ENCODE results near the genes BHMT, TENT2, FAM151B and ANKRD34B.

DNA sequence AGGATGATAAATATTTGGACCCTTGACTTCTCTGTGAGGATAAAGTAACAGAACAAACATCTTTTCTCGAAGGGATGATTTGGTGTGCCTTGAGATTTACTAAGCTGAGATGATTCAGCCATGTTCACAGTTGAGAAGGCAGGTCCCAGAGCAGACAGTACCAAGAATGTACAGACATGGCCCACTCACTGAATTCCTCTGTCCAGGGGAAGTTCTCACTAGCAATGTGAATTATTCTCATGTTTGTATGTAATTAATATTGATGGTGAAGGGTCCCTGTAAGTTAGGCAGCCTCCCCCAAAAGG, 47.4 kb downstream of the LHFPL2 start:
- PRO-cap = no peak

DNA sequence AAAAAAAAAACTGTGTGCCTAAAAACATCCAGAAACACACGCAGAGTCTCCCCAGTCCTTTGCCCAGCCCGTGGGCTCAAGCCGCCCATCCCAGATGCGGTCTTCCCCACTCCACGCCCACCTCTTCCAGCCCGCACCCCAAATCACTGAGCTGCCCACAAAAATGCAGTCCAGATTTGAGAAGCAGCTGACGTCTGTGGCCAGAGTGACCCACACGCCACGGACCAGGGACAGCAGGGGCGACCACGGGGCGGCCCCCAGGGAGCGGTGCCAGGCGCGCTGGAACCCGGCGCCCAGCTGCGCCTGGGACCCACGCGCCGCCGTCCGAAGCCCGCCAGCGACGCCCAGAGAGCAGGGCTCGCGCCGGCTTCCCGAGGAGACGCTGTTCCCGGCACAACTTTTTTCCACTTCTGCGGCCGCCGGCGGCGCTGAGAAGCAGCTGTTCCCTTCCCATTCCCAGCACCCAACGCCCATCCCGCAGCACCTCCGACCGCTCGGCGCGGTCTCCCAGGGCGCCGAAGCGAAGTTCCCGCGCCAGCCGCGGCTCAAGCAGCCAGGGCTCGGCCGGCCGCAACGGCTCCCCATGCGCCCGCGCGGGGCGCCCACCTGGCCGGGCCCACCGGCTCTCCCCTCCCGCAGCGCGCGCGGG, 617 bp downstream of the LHFPL2 start:
- PRO-cap = bidirectional peak, plus-strand start at position 510 of the sequence, minus-strand start at position 384 of the sequence

- PRO-cap = no peak
Measured at GRCh38 chr5:78677732-78678205, 29.2 kb upstream of the LHFPL2 start.

GRCh38 chr5:78727732-78728562, 79.4 kb upstream of the LHFPL2 start:
- PRO-cap = unidirectional peak, plus-strand start at chr5:78727985

- PRO-cap = no peak
Measured at GRCh38 chr5:78778966-78779585, 130.5 kb upstream of the LHFPL2 start.

DNA sequence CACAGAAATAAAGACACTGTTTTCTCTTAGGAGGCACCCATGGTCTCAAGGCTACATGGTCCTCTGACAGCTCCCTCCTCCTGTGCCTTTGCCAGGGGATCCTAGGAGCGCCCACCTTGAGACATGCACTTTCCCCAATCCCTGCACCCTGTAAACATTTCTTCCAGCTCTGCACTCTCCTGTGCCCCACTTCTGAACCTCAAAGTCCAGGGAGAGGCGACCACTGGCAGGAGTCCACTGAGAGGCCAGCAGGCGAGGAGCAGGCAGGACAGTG, 10.2 kb downstream of the ARSB start:
- PRO-cap = no peak

- PRO-cap = no peak
Measured at GRCh38 chr5:79032134-79032849, 37.2 kb downstream of the DMGDH start.

DNA sequence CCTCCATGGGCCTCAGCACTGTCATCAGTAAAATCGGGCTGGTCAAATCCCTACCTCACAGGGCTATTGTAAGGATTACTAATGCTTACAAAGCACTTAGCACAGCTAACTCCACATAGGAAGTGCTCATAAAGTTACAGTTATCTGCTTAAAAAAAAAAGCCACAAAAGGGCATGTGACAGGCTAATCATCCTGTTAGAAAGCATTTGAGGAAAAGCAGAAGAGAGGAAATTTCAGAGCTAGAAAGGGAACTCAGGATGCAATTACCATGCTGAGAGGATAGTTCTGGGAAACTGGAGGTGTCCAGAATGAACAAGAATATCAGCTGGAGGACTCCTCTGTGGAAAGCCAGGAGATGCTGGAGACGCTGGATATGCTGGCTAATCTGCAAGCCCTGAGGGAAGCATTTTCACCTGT, 4.5 kb upstream of the BHMT start:
- PRO-cap = no peak

DNA sequence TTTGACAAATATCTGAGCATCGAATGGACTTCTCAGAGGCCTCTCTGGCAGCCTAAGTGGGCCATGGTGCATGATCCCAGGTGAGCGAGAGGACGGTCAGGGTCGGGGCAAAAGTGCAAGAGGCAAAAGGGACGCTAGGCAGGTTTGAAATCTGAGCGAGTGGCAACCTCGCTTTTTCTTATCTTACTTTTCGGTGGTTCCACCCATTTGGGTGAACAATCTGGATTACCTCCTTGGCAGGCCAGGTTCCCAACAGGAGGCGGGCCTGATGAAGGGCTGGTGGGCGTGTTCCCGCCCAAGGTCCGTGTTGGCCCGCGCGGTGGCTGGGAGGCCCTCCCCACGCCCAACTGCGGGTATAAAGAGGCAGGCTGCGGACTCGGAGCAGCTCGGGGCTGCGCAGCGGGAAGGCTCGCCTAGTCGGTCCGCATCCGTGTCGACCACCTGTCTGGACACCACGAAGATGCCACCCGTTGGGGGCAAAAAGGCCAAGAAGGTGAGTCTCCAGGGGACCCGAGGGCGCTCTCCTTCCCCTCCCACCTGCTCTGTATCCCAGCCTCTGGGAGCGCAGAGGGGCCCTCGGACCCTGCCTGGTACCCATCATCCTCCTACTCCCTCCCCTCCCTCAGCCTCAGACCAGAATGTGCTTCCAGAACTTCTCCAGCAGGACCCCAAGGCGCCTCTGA, at the start of gene BHMT:
TSS of gene BHMT (plus strand) at position 384 of the 683 bp plus-strand sequence.
- PRO-cap = no peak

DNA sequence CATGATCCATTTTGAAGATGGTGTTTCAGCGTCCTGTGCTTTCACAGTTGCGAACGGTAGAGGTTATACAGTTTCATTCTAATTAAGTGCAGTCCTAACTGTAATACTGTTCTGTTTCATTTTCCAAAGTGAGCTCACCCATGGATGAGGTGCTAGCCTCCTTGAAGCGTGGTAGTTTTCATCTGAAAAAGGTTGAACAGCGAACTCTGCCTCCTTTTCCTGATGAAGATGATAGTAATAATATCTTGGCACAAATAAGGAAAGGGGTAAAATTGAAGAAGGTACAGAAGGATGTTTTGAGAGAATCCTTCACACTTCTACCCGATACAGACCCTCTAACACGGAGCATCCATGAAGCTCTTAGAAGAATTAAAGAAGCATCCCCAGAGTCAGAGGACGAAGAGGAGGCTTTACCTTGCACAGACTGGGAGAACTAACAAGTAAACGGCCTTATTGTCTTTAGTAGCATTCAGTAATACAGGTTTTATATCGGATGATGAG, 80.0 kb downstream of the JMY start:
- PRO-cap = no peak

- PRO-cap = bidirectional peak, plus-strand start at chr5:79514662, minus-strand start at chr5:79514558
Measured at GRCh38 chr5:79514472-79515146, 675 bp upstream of the HOMER1 start.

DNA sequence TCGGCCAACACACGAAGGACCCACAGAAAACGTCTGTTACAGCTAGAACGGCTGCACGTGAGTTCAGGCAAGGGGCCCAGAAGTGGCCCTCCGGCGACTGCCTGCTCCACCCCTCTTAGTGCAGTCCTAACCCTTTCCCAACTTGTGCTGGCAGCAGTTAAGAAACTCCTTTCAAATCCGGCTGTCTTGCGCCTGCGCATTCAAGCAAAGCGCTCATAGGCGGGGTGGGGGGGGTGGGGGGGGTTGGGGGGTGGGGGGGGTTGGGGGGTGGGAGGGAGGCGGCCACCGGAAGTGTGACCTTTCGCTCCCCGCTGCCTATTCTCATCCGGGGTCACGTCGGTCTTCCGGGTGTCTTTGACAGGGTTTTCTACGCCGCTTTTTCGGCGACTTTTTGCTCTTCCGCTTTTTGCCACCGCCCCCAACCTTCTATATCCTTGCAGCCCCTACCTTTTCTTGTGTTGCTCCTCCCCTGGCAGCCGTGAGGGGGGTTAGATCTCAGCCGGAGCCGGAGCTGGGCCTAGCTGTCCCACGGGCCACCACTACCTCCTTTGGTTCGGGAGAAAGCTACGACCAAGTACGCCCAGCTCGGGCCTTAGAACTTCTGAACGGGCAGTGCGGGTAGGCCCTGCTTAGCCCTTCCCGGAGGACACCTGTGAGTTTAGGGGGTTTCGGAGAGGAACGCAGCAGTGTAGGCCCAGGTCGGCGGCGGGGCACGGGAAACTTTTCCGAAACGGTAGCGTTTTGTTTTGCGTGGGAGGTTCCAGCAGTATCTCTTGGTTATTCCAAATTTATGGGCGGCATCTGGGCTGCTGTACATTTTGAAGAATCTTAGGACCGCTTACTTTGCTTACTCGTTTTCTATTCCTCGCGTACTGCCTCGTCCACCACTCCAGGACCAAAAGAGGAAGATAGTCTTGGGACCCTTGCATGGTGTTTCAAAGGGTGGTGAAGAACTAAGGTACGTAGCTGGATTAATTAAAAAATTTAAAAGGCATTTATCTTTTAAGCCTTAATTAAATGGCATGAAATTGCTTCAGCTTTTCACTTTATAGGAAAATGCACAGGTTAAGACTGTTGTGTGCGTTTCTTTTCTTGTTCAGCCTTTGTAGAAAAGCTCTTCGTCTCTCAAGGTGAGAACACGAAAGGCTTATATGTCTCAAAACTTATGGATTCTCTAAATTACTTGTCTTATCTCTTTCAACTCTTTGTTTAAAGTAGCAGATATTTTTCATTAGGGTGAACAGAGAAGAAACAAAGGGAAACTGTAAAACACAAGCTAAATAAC, at the start of gene TENT2:
TSS of gene TENT2 (plus strand) at position 324 of the 1,285 bp plus-strand sequence.
- PRO-cap = bidirectional peak, plus-strand start at position 351 of the sequence, minus-strand start at position 144 of the sequence; unidirectional peak, plus-strand start at position 551 of the sequence

DNA sequence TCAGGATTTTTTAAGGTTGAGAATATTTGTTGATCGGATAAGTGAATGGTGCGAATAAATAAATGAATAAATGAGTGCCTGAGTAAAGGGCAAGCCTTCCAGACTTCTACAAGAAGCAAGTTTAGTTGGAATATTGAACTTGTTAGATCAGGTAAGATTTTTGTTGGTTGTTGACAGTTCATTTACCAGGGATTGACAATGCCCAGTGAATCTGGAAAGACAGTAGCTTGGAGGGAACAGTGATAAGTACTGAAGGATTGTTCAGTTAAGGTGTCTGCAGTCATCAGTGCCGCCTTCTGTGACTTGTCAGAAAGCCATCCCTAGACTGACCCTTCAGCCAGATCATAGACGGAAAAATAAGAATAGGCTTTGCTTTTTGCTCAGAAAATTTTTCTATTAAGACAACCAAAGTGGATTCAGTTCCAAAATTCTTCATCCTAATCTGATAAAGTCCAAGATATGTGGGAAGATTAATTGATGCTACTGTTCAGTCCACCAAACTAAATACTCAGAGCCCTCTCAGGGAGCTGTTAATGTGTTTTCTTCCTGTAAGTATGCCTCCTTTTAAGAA, 6.4 kb downstream of the CMYA5 start:
- PRO-cap = no peak

DNA sequence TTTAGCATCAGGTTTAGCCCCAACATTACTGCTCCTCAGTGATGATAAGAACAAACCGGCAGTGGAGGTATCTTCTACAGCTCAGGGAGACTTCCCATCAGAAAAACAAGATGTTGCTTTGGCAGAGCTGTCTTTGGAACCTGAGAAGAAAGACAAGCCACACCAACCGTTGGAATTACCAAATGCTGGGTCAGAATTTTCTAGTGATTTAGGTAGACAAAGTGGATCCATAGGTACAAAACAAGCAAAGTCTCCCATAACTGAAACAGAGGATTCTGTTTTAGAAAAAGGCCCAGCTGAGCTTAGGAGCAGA, 43.8 kb downstream of the CMYA5 start:
- PRO-cap = no peak

DNA sequence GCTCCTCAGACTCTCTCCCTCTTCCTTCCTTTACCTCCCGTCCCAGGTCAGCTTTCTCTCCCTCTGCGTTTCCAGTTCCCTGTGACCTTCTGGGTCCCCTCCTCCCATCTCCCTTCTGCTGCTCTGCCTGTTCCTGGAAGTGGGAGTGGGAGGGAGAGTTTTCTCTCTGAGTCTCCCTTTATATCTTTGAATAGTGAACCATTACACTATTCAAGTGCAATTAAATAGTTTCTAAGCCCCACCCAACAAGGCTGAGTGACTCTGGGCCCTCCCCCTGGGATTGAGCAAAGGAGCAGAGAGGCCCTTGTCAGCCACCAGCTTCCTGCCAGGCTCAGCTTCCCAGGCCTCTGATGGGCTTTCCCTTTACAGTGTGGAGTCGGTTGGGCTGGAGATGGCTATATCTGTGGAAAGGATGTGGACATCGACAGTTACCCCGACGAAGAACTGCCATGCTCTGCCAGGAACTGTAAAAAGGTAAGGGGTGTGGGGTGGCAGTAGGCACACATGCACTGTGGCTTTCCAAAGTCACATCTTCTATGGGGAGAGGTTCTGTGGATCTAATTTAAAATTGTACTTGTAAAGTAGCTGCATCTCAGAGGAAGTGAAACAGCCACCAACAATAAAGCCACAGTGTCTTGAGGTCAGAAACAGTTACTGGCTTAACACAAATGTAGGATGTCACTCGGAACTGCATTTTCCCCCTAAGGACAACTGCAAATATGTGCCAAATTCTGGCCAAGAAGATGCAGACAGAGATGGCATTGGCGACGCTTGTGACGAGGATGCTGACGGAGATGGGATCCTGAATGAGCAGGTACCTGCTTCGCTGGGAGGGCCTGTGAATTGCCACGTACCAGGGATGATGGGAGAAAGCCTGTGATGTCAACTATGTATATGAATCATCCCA, 35.0 kb downstream of the THBS4 start:
- PRO-cap = no peak

DNA sequence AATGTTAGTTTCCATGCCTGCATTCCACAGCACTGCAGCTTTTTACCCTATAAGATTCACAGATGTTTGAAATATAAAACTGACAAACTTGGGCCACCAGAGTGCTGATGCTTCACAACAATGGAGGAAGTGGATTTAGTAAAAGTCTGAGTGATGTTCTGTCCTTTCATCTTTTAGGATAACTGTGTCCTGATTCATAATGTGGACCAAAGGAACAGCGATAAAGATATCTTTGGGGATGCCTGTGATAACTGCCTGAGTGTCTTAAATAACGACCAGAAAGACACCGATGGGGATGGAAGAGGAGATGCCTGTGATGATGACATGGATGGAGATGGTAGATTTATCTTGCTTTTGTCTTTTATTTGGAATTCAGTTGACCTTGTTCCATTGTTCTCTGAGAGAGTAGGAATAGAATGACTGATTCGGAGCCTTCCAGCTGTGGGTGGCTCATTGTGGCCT, 35.7 kb downstream of the THBS4 start:
- PRO-cap = no peak

DNA sequence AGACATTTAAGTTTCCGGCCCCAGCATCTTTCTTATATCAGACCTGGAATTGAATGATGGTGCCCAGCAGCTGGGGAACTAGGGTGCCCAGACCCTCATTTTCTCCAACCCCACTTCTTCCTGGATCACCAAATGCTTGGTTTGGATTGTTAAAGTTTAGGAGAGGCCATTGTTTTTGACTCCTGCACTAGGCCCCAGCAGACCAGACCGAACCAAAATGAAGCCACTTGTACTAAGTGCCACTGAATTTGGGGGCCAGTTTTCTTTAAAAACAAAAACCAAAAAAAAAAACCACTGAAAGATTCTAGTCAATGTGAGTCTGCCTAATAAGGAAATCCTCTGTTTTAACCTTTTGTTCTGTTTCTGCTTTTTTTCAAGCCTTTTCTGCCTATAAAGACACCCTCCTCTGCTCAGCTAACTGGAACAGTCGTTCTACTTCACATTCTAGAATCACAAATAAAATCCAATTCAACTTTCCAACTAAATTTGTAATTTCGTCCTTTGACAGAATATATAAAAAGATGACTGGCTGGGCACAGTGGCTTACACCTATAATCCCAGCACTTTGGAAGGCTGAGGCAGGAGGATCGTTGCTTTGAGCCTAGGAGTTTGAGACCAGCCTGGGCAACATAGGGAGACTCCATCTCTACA, 64.9 kb downstream of the SERINC5 start:
- PRO-cap = no peak

- PRO-cap = no peak
Measured at GRCh38 chr5:80399350-80399988, 8.4 kb upstream of the ZFYVE16 start.

- PRO-cap = bidirectional peak, plus-strand start at chr5:80488271, minus-strand start at chr5:80487985
Measured at GRCh38 chr5:80487847-80488859, at the start of gene FAM151B. Gene FAM151B (plus strand): TSS chr5:80488100.

GRCh38 chr5:80570037-80570956, at the start of gene ANKRD34B:
Gene ANKRD34B (minus strand): TSS chr5:80570280.
- PRO-cap = no peak